H1 (cell line): ENCODE results near the genes SNAP91 and CFAP206.

DNA sequence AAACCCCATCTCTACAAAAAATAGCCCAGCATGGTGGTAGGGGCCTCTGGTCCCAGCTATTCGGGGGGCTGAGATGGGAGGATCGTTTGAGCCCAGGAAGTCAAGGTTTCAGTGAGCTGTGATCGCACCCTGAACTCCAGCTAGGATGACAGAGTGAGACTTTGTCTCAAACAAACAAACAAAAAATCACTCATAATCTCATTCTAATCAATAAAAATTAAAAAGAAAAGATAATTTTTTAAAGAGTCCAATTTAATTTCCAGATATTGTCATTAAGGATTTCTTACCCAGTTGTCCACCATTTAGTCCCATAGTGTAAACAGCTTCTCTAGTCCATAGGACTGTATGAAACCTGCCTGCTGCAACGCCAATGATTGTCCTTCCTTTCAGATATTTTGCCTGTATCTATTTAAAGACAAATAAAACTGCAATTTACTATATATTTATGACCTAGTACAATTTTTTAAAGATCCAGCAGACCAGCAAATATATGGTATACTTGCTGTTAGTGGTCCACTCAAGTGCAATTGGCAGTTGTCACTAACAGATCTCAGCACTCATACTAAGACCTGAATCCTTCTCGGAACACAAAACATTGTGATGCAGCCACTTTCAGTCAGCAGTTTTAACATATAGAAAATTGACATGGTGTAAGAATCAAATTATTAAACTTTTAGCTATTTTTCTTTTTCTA is 23.6 kb downstream of the IBTK start:
- RRBS = no CpG with 5 or more reads among the region's 5 CpGs
CAGE:
- cytosol, long polyA plus RNA = no peak
- long polyA plus RNA = no peak
- nucleus, long polyA plus RNA = no peak

GRCh38 chr6:82395093-82395346 is 31.4 kb downstream of the TPBG start:
- RRBS = no CpG with 5 or more reads among the region's 18 CpGs
CAGE:
- cytosol, long polyA plus RNA = no peak
- long polyA plus RNA = no peak
- nucleus, long polyA plus RNA = no peak

DNA sequence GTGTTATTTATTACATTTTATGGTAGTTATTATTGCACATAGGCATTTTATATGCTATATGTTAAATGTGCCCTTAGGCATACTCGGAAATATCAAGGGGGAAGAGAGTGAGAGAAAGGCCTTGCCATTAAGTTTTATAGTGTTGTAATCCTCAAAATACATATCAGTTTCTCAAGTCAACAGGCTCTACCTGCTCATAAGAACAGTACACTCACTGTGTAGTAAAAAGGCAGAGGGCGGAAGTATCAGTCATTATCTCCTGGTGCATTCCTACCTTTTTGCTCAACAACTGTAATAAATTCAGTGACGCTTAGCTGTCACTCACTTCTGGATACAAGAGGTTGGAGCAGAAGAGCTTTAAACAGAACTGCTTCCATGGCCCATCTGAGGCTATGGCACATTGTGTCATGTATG is 33.9 kb upstream of the ME1 start:
- RRBS = no CpG with 5 or more reads among the region's 3 CpGs
CAGE:
- cytosol, long polyA plus RNA = no peak
- long polyA plus RNA = no peak
- nucleus, long polyA plus RNA = no peak

- RRBS = 1% methylated on average over 24 of the region's 83 CpGs
CAGE:
- cytosol, long polyA plus RNA = start-site peak on the minus strand at chr6:83709085-83709099, 9 reads
- long polyA plus RNA = no peak
- nucleus, long polyA plus RNA = start-site peak on the minus strand at chr6:83709081-83709116, 29 reads
Measured at GRCh38 chr6:83709002-83709842, at the start of gene SNAP91. Gene SNAP91 (minus strand): TSS chr6:83709101.

DNA sequence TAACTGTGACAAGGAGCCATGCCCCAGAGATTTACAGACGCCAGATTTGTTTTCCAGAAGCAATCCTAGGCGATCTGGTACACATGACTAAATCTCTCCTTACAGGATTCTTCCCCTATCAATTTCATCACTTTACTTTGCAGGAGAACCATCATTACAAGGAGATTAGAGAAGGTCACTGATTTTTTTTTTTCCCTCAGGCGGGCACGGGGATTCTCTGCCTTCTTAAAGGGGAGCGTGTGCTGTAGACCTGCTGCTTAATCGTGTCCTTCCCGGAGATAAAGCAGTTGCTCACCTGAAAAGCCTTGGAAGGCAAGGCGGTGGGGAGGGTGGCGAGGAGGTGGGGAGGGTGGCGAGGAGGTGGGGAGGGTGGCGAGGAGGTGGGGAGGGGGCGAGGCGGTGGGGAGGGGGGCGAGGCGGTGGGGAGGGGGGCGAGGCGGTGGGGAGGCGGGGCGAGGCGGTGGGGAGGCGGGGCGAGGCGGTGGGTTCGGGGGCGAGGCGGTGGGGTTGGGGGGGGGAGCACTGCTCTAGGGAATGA is 14.3 kb upstream of the MRAP2 start:
- RRBS = no CpG with 5 or more reads among the region's 26 CpGs
CAGE:
- cytosol, long polyA plus RNA = no peak
- long polyA plus RNA = no peak
- nucleus, long polyA plus RNA = no peak

- RRBS = no CpG with 5 or more reads among the region's 2 CpGs
CAGE:
- cytosol, long polyA plus RNA = no peak
- long polyA plus RNA = no peak
- nucleus, long polyA plus RNA = no peak
Measured at GRCh38 chr6:84719241-84719692, 45.1 kb downstream of the TBX18 start.

DNA sequence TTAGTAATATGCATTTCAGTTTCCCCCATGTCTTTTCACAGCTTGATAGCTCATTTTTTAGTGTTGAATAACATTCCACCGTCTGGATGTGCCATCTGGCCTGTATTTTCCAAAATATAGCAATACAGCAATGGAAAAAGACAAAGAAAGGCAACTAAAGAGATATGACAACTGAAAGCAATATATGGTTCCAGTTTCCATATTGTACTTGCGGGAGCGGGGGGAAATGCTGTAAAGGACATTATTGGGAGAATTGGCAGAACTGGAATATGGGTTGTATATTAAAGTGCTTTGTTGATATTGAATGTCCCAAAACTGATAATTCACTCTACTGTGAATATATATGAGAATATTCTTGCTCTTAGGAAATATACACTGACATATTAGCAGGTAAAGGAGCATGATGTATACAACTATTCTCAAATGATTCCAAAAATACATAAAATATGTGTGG is 166.3 kb upstream of the NT5E start:
- RRBS = no CpG with 5 or more reads among the region's 3 CpGs
CAGE:
- cytosol, long polyA plus RNA = no peak
- long polyA plus RNA = no peak
- nucleus, long polyA plus RNA = no peak

GRCh38 chr6:85594389-85594811 is 742 bp upstream of the SNX14 start:
- RRBS = no CpG with 5 or more reads among the region's 13 CpGs
CAGE:
- cytosol, long polyA plus RNA = no peak
- long polyA plus RNA = no peak
- nucleus, long polyA plus RNA = no peak

GRCh38 chr6:85636542-85637572 is 5.8 kb downstream of the SYNCRIP start:
- RRBS = no CpG with 5 or more reads among the region's 7 CpGs
CAGE:
- cytosol, long polyA plus RNA = no peak
- long polyA plus RNA = no peak
- nucleus, long polyA plus RNA = no peak

GRCh38 chr6:85645197-85645693 is 2.6 kb upstream of the SYNCRIP start:
- RRBS = no CpG with 5 or more reads among the region's 4 CpGs
CAGE:
- cytosol, long polyA plus RNA = no peak
- long polyA plus RNA = no peak
- nucleus, long polyA plus RNA = no peak

DNA sequence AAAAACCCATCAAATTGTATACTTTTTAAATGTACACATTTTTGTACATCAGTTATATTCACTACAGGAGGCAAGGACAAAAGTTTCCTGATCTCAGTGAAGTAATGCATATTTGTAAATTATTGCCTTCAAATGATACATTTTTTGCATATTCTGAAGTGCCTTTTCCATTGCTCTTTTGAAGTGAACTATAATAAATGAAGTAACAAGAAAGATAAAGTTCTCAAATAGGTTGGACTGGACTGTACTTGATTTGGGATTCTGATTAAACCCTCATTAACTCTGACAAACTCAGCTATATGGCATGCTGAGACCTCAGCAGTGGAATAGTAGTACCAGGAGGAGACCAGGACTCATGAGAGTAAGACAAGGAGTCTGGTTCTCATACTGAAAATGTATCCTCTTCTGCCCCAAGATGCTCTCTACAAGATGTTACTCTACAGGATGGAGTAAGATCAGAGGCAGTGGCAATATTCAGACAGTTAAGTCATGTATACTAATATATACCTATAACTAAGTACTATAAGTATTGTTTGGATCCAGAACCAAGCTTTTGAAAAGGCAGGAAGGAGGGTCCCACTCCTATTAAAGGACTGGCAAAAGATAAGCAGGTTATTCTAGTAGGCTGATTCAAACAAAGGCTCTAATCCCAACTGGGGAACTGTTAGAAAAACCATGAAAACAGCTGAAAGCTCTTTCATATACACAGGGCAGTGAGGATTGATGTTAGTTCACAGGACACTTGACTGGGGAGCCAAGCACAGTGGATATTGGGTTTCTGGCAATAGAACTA is 31.9 kb upstream of the SYNCRIP start:
CAGE:
- cytosol, long polyA plus RNA = no peak
- long polyA plus RNA = no peak
- nucleus, long polyA plus RNA = no peak

- RRBS = no CpG with 5 or more reads among the region's 2 CpGs
CAGE:
- cytosol, long polyA plus RNA = no peak
- long polyA plus RNA = no peak
- nucleus, long polyA plus RNA = no peak
Measured at GRCh38 chr6:85675816-85676195, 33.1 kb upstream of the SYNCRIP start.

- RRBS = no CpG with 5 or more reads among the region's 13 CpGs
CAGE:
- cytosol, long polyA plus RNA = no peak
- long polyA plus RNA = no peak
- nucleus, long polyA plus RNA = no peak
Measured at GRCh38 chr6:85865654-85866907, 223.4 kb upstream of the SYNCRIP start.

DNA sequence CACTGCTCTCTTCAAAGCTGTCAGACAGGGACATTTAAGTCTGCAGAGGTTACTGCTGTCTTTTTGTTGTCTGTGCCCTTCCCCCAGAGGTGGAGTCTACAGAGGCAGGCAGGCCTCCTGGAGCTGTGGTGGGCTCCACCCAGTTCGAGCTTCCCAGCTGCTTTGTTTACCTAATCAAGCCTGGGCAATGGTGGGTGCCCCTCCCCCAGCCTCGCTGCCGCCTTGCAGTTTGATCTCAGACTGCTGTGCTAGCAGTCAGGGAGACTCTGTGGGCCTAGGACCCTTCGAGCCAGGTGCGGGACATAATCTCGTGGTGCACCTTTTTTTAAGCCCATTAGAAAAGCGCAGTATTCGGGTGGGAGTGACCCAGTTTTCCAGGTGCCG is 384.2 kb upstream of the SYNCRIP start:
- RRBS = no CpG with 5 or more reads among the region's 9 CpGs
CAGE:
- cytosol, long polyA plus RNA = no peak
- long polyA plus RNA = no peak
- nucleus, long polyA plus RNA = no peak

DNA sequence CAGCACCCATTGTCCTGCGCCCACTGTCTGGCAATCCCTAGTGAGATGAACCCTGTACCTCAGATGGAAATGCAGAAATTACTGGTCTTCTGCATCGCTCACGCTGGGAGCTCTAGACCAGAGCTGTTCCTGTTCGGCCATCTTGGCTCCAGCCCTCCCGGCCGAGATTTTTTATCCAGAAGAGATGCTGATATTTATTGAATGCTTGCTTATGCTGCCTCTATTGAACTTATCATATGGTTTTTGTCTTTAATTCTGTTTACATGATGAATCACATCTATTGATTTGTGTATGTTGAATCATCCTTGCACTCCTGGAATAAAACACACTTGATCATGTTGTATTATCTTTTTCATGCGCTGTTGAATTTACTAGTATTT is 415.1 kb upstream of the SYNCRIP start:
- RRBS = no CpG with 5 or more reads among the region's 7 CpGs
CAGE:
- cytosol, long polyA plus RNA = no peak
- long polyA plus RNA = no peak
- nucleus, long polyA plus RNA = no peak

DNA sequence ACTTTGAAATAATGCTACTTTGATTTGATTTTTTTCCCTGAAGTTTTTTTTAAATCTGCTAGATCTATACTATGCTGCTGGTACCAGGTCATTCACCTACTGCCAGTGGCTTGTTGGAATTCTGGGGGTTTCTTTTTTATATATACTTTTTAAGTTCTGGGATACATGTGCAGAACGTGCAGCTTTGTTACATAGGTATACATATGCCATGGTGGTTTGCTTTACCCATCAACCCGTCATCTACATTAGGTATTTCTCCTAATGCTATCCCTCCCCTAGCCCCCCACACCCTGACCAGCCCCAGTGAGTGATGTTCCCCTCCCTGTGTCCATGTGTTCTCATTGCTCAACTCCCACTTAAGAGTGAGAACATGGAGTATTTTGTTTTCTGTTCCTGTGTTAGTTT is 644.3 kb upstream of the HTR1E start:
- RRBS = no CpG with 5 or more reads among the region's 2 CpGs
CAGE:
- cytosol, long polyA plus RNA = no peak
- long polyA plus RNA = no peak
- nucleus, long polyA plus RNA = no peak

DNA sequence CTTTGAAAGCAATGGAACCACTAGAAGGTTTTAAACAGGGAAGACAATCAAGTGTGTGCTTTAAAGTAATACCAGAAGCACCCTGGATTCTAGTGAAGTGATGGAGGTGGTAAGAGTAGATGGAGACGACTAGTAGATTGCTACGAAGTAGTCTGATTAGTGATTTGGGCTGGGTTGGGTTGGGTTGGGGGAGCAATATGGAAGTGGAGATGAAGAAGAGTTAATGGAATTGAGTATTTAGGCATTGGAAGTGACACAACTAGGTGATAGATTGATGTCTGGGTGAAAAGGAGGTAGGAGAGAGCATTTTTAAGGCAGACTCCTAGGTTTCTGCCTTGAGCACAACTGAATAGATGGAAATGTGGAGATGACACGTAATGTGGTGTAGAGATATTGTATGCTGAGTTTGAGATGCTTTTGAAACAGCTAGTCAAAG is 74.4 kb downstream of the ZNF292 start:
- RRBS = no CpG with 5 or more reads among the region's 3 CpGs
CAGE:
- cytosol, long polyA plus RNA = no peak
- long polyA plus RNA = no peak
- nucleus, long polyA plus RNA = start-site peak on the plus strand centred at position 201 of the sequence, 37 bp wide, 90 reads

- RRBS = 4% methylated on average over 1 of the region's 21 CpGs
CAGE:
- cytosol, long polyA plus RNA = no peak
- long polyA plus RNA = no peak
- nucleus, long polyA plus RNA = no peak
Measured at GRCh38 chr6:87322724-87323404, 476 bp downstream of the SMIM8 start.

- RRBS = no CpG with 5 or more reads among the region's 26 CpGs
CAGE:
- cytosol, long polyA plus RNA = no peak
- long polyA plus RNA = no peak
- nucleus, long polyA plus RNA = no peak
Measured at GRCh38 chr6:87328625-87329201, 365 bp downstream of the GJB7 start.

DNA sequence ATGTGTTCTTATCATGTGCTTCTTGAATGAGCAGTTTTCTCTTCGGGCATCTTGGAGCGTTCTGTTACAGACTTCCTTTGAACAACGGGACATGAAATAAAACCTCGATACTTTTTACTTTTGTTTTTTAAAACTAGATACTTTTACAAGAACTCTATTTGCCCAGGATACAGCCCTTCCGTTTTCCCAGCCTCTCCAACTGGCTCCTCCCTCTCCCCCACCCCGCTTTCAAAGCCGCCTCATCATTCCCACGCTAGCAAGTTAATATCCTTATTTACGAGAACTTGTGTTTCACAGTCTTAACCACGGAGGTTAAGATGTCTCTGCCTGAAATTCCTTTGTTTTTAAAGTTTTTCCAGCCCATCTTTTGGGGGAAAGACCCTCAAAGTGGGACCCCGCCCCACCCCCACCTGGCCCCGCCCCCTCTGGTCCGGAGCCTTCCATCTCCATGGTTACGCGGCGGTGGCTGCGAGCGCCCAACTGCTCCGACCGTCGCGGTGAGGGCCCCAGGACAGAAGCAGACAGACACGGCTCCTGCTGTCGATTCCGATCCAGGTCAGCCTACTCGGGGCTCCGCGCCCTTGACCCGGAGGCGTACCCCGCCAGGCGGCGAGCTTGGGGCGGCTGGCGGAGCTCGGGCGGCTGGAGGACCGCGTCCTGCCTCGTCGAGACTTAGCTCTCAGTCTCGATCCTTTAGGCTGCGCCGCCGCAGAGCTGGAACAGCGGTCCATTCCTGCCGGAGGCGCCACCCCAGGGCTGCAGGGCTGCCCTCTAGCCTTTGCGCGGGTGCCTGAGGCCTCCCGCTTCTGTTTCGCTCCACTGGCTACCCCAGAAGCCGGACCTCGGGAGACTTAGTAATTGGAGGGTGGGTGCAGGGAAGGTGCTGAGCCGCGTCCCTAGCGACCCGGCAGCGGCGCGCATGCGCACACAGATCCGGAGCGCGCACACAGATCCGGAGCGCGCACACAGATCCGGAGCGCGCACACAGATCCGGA is at the start of gene CFAP206:
Gene CFAP206 (plus strand): TSS at position 438 of the 995 bp plus-strand sequence.
- RRBS = 2% methylated on average over 9 of the region's 72 CpGs
CAGE:
- cytosol, long polyA plus RNA = no peak
- long polyA plus RNA = no peak
- nucleus, long polyA plus RNA = no peak